Left cardiac atrium (tissue), 1 donor: ENCODE measurements around a stretch of chr5.

DNA sequence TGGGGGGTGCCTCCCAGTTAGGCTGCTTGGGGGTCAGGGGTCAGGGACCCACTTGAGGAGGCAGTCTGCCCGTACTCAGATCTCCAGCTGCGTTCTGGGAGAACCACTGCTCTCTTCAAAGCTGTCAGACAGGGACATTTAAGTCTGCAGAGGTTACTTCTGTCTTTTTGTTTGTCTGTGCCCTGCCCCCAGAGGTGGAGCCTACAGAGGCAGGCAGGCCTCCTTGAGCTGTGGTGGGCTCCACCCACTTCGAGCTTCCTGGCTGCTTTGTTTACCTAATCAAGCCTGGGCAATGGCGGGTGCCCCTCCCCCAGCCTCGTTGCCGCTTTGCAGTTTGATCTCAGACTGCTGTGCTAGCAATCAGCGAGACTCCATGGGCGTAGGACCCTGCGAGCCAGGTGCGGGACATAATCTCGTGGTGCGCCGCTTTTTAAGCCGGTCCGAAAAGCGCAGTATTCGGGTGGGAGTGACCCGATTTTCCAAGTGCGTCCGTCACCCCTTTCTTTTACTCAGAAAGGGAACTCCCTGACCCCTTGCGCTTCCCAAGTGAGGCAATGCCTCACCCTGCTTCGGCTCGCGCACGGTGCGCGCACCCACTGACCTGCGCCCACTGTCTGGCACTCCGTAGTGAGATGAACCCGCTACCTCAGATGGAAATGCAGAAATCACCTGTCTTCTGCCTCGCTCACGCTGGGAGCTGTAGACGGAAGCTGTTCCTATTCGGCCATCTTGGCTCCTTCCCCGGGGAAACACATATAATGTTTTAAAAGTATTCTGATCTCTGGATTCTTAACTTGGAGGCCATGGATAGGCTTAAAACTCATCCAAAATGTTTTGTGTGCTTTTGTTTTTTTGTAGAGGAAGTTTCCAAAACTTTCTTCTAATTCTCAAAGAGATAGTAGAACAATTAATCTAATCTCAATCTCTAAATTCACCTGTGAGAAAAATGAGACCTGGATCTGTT is 889.4 kb upstream of the NUDT12 start:
- PRO-cap, result no peak

DNA sequence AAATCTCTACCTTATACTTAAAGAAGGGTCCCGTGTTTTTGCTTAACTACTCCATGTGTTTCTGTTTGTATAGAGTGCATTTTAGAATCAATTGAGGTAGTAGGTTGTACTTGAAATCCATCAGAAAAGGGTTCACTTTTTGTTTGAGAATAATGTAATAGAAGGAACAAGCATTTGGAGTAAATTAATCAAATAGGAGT is 1576.2 kb upstream of the NUDT12 start:
- PRO-cap, result no peak

DNA sequence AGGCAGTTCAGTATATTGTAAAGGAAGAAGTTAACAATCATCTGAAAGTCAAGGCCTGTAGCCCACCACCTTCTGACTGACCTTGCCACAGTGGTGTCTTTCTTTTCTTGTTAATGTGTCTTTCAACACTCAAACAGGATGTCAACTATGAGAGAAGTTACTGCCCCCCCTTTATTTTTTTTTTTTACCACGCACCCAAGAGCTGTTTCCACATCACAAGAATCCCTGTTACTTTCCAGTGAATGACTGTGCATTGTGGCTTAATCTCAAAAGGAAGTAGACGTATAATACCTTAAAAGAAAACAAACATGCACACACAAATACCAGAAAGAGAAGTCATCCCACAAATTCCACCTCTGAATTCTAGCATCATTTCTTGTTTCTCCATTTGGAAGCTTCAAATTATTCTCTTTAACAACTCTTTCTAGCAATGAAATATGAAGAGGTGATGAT is 201.2 kb downstream of the EFNA5 start:
- PRO-cap, result no peak

- PRO-cap, result no peak
These were observed 128.3 kb downstream of the EFNA5 start for GRCh38 chr5:107542334-107542977.

DNA sequence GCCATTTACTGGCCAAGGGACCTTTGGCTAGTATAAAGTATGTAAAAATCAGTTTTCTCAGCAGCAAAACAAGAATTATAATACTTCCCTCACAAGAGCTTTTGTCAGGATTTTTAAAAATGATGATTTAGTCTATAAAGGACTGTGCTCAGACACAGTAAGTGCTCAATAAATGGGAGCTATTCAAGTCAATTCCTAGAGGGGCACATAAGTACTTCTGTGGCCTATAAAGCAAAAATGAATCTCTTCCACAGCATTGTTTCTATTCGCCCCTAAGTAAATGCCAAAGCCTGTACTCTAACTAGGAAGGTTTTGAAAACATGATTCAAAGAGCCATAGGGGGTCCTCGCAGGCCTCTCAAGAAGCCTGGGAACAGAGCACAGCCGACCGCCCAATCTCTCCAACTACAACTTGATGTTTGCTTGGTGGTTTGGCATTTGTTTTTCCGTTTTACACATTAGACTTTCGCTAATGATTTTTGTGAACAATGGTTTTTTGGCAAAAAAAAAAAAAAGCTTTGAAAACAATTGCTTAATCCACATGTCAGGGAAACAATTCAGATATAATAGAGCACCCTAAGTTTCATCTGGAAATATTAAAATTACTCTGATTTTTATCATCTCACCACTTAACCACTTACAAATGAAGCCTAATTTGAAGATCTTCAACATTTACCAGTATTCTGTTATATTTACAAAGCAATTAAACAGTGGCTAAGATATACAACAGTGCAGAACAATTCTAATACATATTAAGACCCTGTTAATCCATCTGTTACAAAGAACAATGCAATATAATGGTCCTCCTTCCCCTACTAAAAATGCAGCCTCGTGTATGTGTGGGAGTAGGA is 19.3 kb downstream of the EFNA5 start:
- PRO-cap, result no peak

DNA sequence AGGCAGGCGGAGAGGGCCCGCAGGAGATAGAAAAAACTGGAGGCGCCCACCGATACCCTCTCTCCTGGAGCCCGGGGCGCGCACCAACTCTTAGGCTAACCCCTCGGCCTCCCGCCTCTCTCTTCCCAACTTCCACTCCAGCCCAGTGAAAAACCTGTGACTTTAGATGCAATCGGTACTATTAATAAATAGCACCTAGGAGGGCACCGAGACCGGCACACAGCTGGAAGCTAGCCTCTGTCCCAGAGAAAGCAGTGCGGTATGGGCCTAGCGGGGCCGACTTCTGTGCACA is 1.6 kb downstream of the EFNA5 start:
- PRO-cap, result no peak

DNA sequence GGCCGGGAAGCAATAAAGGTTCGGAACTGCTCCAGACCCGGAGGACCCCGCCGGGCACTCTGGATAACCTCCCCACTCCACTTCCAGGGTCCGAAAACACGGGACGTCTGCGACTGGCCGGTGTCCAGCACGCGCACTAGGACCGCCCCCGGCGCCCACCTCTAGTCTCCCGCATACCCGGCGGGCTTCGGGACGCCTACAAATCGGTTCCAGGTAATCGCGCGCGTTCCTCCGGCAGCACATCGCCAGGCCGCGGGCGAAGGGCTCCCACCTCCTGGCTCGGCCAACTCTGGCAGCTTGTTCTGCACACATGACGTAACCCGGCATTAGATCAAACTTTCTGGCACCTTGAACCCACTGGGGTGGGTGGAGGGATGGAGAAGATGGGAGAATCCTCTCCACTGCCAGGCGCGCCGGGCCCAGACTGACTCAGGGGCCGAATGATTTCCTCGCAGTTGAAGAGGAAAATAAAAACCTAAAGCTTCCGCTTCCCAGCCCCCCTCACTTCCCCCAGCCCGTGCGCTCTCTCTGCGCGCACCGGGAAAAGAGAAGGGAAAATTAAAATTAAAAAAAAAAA is 1.2 kb downstream of the EFNA5 start:
- PRO-cap, result bidirectional peak, plus-strand start at position 357 of the sequence, minus-strand start at position 299 of the sequence

DNA sequence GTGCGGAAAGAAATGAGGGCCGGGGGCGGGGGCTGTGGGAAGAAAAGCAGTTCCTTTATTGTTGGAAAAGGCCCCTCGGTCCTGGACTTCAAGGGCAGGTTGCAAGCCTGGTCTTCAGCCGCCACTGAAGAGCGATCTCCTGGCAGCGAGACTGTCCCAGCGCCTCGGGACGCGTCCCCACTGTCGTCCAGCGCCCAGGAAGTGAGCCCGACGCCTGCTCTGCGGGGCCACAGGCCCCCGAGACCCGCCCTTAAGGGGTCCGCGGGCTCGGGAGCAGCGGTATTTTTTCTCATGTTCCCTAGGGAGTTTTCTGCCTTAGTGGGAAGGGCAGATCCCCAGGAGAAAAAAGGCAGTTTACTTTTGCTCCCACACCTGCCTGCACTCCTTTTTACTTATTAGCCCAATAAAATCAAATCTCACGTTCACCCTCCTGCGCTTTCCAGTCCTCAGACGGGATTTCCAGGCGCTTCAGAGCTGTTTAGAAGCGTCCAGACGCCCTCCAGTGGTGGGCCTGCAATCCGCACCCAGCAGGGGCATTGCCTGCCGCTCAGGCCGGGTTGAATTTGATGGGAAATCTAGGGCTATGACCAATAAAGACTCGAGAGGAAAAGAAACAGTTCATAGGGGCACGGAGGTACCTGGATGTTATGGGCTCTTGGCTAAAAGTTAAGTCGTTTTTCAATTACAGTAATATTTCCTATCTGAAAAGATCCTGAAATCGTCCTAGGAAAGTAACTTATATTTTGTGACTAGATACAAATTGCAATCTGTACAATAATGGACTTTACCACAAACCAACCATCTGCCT is 2.8 kb upstream of the EFNA5 start:
- PRO-cap, result no peak

GRCh38 chr5:107943931-107944387 is 273.2 kb upstream of the EFNA5 start:
- PRO-cap, result no peak

DNA sequence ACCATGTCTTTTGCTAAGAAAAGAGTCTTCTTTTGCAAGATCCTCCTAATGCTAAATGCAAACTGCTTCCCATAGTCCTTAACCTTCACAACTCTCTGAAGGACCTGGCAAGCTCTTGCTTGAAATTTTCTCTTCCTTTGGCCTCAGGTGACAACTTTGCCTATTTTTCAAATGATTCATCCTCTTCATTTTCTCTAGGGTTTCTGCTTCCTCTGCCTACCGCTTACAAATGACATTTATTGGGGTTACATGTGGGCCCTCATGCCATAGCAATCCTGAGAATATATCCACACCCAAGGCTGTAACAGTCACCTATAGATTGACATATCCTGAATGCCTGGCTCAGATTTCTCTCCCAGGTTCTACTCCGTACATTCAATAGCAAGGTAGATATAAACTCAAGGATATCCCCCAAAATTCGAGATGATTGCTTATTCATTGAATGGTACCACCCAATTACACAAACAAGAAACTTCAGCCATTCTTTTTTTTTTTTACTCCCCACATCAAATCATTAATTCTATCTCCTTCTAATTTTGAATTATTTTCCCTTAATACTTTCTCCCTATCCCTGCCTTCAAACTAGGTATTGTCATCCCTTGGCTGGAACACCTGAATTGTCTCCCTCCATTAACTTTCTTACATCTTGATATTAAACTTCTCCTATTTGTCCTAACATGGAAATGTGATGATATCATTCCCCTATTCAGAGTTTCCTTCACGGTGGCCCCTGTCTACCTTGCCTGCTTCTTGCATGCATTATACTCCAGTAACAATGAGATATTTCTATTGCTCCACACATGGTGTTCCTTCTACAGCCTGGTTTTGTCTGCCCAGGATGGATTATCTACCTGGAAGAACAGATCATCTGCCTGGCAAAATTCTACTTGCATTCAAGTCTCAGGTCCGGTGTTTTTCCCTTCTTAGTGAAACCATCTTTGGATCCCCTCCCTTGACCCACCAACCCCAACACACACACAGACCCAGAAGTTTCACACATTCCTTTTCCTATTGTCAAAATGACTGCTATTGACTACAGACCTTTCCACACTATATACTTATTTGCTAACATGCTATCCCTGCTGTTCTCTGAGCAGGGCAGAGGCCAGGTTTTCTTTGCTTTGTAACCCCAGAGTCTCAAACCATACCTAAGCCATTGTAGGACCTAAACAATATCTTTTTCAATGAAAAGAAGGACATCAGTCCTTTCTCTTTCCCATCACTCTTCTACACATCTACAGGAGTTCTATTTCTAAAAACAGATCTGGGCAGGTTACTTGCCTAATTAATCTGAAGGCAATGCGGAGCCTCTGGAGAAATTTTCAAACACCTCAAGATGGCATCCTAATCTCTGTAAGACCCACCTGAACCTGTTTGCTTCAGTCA is 241.1 kb downstream of the FBXL17 start:
- PRO-cap, result no peak

DNA sequence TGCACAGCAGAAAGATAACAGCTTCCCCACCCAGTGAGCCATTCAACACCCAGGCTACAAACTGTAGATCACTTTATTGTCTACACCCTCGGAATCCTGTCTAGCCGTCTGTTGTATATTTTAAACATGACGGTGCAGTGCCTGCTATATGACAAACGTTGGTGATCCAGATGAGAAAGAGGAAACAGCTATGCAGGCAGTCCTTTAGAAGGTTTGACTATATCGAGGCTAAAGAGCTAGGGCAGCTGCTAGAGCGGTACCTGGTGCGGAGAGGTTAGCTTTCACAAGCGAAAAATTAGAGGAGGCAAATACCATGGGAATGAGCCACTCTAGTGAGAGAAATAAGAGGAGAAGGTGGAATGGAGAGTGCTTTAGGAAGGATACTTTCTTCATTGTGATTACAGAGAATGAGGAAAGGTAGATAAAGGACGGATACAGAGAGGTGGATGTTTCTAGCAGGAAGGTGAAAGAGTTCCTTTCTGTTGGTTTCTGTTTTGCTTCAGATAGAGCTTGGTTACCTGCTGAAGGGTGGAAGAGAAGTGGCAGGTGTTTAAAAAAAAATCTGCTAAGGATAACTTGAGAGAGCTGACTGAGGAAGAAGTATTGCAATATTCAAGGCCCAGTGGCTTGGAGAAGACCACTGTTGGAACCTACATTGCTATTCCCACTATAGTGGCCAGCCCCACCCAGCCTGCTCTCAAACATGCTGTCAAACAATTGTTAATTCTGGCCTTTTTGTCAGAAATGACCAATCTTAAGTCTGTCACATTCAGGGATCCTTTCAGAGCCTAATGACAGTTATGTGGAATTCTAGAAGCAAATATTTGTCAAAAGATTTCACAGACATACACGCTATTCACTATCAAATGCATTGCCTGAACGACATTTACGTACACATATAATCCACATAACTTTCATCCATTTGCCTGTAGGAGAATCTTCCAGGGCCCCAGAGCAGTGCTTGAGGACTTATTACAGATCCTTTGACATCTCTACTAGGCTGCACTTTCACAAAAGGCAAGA is 1.1 kb upstream of the FBXL17 start:
- PRO-cap, result no peak

DNA sequence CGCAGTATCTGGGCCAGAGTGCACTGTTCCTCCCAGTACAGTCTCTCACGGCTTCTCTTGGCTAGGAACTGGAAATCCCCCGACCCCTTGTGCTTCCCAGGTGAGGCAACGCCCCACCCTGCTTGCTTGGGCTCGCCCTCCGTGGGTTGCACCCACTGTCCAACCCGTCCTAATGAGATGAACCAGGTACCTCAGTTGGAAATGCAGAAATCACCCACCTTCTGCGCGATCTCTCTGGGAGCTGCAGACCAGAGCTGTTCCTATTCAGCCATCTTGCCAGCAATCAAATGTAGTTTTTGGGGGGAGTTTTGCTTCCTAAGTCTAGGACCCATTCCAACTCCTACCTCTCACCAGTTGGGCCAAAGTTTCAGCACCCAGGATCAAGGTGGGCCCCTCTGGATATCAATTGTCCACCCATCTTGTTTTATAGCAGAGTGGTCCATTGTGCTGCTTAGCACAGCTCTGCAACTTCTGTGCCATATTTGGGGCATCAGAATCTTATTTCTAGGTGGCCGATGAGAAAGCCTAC is 61.5 kb upstream of the FER start:
- PRO-cap, result no peak

GRCh38 chr5:108884951-108885304 is 137.2 kb downstream of the FER start:
- PRO-cap, result no peak

GRCh38 chr5:109330803-109331219 is 79.0 kb downstream of the PJA2 start:
- PRO-cap, result no peak

- PRO-cap, result no peak
These were observed 310.4 kb downstream of the MAN2A1 start for GRCh38 chr5:110000084-110000543.

- PRO-cap, result no peak
These were observed 310.9 kb downstream of the MAN2A1 start for GRCh38 chr5:110000544-110001137.

DNA sequence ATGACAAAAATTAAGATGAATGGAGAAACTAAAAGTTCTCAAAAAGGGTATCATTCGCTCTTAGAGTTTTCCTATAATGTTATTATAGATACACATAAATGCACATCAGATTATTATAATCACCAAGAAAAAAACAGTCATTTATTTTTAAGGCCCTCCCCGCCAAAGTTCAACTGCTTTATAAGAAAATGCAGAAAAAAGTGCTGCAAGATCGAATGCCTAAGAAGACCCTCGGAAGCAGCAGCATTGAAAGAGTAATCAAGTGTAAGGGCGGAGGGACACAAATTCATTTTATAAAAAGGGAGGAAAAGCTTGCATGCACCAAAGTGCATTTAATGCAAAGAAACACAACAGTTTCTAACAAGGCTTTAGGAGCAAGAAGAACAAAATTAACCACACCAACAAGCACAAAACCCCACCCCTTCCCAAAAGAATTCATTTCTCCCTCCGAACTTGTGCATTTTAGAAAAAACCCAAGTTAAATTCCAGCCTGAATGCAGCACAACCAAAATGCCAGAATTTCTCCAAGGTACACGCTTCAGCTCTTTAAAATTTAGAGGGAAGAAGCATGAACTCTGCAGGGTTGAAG is 437 bp downstream of the NREP start:
- PRO-cap, result no peak

GRCh38 chr5:112165718-112166236 is 253.3 kb downstream of the EPB41L4A start:
- PRO-cap, result no peak

- PRO-cap, result no peak
These were observed 250.3 kb downstream of the EPB41L4A start for GRCh38 chr5:112168643-112169227.

DNA sequence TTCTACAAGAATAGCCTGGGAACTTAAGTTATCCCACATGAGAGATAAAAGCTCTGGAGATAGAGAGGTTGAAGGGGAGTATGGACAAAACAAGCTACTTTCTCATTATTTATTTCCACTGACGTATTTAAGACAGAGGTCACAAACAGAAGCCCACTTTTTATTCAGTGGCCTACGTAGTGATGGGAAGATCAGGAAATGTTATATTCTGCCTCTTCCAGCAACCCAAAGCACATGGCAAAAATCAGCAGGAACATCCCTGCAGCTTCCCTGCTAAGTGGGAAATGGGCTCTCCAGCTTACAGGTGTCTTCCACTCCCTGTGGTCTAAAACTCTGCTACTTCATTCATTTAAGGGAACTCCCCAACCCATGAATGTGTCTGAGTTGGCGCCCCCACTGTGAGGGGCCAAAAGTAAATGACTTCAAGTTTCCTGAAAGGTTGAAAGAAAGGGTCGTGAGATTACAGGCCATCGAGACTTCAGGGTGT is 98.5 kb downstream of the EPB41L4A start:
- PRO-cap, result no peak